CD14-positive monocyte (primary cell): ENCODE measurements around a stretch of chr11.

DNA sequence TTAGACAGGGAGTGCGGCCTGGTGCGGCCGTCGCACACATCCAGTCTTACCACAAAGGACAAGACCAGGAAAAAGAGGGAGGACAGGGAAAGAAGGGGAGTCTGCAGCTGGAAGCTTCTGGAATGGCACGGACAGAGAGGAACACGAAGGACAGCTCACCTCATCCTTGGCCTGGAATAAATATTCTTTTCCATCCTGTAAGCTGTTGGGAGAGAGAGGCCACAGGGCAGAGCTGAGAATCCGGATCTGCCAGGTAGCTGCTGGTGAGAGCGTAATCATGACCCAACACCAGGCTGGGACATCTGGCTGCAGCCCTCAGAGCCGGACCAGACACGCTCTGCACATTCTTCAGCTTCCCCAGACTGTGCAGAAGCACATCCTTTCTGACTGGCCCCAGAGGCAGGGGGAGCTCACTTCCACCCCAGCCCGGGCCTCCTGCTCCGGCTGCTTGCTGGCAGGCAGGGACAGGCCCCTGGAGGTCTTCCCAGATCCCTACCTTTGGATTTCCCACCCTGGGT lies 8.6 kb upstream of the RBM4B start:
- CAGE, long polyA plus RNA: no peak

DNA sequence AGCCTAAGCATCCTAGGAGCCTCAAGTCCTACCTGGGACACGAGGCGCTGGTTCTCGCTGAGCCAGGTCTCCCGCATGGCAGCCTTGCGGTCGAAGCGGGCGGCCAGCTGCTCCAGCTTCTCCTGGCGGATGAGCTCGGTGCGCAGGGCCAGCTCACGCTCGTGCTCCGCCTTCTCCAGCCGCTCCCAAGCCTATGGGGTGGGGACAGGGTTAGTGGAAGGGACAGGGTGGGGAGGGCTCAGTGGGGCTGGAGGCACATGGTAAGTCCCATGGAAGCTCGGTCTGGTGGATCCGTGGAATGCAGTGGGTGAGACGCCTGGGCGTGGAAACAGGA lies 20.9 kb downstream of the SPTBN2 start:
- CAGE, long polyA plus RNA: no peak

GRCh38 chr11:66749042-66749703 lies 4.6 kb downstream of the C11orf80 start:
- CAGE, long polyA plus RNA: no peak

GRCh38 chr11:66844015-66844554 lies 844 bp downstream of the RCE1 start:
- CAGE, long polyA plus RNA: no peak

DNA sequence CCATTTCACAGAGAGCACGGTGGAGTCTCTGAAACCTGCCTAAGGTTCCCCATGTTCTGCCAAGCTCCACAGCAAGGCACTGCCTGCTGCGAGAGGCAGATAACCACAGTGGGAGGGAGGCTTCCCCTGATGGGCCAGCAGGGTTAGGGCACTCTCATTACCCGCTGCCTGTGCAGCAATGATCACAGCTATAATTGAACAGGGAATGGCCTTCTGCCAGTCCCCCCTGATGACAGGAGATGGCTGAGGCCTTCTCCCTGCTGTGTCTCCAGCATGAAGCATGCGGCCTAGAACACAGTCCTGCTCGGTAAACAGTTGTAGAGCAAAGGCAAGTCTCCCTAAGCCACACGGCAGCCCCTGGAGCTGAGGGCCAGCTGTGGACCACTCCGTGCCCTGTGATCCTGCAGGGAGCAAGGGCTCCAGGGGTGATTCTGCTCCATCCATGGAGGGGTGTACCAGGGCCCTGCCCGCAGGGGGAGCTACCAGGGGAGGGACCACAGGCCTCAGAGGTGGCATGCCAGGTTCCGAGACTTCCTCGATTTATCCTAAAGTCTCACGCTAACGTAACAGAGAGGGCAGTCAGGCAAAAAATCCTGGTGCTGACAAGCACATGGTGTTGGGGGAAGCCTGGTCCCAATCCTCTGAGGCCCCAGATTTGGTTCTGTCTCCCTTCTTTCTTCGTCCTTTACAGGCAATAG lies 42.8 kb downstream of the PC start:
- CAGE, long polyA plus RNA: no peak

DNA sequence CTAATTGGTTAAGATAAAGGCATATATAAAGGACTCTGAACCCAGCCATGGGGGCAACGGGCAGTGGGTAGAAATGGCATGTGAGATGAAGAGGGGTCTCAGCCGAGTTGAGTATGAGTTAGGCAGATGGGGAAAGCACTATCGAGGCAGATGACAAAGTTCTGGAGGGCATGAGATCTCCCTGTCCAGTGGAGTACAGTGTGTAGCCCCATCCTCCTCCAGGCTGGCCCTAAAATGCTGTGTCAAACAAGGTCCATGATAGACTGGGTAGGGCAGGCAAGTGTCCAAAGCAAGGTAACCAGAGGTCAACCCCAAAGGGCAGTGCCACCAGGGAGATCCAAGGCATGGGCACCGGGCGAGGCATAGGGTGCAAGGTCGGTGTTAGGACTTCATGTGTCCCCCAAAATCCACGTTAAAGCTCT lies 18.9 kb upstream of the SYT12 start:
- CAGE, long polyA plus RNA: no peak

- CAGE, long polyA plus RNA: no peak
Observed at GRCh38 chr11:67022306-67022549, 706 bp upstream of the SYT12 start.

DNA sequence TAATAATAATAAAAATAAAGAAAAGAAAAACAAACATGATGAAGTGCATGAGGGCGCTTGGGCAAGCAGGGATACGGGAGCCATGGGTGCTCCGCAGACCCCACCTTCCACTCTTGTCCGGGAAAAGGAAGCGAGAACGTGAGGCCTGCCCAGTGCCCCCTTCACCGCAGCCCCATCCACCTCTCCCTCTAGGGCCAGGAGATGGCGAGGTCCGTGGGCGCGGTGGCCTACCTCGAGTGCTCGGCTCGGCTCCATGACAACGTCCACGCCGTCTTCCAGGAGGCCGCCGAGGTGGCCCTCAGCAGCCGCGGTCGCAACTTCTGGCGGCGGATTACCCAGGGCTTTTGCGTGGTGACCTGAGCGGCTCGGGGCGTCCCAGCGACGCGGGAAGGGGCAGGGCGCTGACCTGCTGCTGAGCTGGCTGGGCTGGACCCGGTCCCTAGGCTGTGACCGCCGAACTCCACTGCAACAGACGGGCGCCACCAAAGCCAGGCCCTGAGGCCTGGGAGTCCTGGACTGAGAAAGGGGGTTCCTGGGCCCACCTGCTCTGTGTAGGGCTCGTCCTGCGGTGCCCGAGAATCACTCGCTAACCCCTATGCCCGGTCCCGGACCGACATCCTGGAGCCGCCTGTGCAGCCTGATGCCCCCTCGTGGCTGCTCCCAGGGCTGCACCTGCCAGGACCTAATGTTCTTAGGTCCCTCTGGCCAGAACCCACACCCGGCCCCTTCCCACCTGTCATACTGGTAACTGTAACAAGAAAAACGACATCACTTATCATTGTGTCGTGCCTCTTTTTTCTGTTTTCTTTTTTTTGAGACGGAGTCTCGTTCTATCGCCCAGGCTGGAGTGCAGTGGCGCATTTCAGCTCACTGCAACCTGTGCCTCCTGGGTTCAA lies 14.8 kb downstream of the RHOD start:
- CAGE, long polyA plus RNA: no peak

DNA sequence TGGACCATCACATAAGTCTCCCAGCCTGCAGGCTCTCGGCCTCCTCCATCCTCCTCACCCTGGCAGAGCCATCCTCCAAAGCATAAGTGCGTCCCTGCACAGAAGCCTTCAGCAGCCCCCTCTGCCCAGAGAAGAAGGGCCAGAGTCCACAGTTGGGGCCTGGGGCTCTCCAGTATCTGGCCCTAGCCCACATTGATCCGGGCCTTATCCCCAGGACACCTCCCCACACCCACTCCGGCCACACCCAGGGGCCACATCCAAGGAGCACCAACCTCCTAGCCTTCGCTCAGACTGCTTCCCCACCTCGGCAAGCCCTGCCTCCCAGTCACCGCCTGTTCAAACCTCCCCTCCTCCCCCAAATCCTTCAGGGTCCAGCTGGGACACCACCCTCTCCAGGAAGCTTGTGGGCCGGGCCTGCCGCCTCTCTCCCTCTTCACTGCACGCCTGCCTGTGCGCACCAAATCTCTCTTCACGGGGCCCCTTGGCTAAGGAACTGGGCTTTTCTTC lies 20.6 kb downstream of the RHOD start:
- CAGE, long polyA plus RNA: no peak

DNA sequence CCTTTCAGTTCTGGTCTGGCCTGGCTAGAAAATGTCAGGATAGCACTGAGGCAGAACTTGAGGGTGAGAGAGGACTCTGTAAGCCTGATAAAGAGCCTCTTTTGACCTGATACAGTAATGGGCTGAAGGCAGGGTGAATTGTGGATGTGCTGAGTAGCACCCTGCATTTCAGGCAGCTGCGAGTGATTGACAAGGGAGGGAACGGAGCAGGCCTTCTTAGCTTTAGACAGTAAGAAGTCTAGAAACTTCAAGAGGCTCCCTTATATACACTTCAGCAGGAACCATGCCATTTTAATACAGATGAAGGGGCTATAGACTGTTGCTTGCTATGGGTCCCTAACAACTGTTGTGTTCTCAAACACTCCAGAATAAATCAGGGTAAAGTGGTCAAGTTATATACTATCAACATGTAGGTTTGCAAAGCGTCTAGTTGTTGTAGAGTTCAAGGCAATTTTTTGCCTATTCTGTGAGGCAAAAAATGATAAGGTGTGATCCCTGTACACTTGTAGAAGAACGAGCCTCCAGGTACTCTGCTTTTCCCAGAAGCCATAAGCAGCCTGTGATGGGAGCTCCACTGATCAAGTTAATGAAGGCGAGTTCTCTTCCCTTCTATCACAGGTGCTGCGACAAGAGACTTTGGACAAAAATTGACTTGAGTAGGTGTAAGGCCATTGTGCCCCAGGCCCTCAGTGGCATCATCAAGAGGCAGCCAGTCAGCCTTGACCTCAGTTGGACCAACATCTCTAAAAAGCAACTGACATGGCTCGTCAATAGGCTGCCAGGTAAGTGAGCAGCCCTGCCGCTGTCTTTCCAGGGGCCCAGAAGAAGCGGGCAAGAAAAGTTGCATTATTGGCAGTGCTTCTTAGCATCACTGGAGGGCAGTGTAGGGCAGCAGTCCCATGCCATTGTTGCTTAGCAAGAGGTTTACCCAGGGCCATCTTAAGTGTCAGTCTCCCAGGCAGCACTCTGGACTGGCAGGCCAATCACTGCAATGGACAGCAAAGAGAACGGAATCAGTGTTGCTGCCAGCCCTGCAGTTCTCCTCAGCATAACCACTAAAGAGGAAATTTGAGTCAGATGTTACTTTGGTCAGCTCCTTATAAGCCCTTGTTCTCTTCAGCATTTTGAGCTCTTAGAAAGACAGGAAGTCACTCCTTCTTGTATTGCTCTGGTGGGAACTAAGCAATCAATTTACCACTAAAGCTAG lies 13.8 kb upstream of the GRK2 start:
- CAGE, long polyA plus RNA: no peak

GRCh38 chr11:67261444-67262365 lies 4.6 kb upstream of the GRK2 start:
- CAGE, long polyA plus RNA: no peak

- CAGE, long polyA plus RNA: no peak
Observed at GRCh38 chr11:67280495-67280930, 8.6 kb upstream of the ANKRD13D start.

DNA sequence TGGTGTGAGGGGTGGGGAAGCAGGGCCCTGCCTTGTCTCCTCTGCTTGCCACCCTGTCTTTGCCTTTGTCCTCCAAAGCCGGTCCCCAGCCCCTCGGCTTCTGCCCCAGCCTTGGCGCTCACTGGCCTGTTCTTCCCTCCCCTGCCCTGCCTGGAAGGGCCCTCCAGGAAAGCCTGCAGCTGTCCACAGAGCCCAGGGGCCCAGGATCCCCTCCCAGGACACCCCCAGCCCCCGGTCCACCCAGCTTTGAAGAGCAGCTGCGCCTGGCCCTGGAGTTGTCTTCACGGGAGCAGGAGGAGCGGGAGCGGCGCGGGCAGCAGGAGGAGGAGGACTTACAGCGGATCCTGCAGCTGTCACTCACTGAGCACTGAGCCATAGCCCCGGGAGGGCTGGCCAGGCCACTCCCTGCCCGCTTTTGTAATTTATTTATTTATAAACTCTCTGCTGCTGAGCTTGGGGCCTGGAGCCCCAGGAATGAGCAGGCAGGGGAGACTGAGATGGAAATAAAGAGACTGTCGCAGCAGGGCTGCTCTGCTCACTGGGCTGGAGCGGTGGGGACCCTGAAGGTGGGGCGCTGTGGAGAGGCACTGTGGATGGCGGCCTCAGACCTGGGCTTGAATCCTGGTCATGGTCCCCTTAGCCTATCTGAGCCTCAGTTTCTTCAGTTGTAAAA lies 1.2 kb upstream of the SSH3 start:
- CAGE, long polyA plus RNA: no peak

GRCh38 chr11:67304451-67305127 lies 1.3 kb downstream of the SSH3 start:
- CAGE, long polyA plus RNA: no peak

- CAGE, long polyA plus RNA: no peak
Observed at GRCh38 chr11:67311443-67312406, 8.4 kb downstream of the SSH3 start.

GRCh38 chr11:67316958-67317989 lies 13.9 kb downstream of the SSH3 start:
- CAGE, long polyA plus RNA: no peak

GRCh38 chr11:67349014-67349434 lies 4.3 kb downstream of the POLD4 start:
- CAGE, long polyA plus RNA: no peak

DNA sequence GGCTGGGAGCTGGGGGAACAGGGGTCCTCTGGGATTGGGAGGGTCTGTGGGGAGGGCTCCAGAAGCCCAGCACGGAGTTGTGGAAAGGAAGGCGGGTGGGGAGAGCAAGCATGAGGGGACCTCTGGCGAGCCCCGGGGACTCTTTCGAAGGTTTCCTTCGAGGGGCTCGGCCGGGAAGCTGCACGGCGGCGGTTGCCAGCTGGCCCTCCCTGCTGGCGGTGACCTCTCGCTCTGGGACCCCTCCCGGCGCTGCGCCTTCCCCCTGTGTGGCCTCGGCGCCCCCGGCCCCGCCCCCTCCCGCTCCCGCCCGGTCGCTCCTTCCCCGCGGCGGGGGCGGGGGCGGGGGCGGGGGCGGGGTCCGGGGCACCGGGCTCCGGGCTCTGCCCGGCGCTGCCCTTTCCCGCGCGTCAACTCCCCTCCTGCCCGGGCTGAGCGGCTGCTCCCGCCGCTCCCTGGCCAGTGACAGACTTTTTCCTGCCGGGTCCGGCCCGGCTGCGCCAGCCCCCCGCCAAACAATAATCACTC lies 1.0 kb downstream of the CLCF1 start:
- CAGE, long polyA plus RNA: no peak

DNA sequence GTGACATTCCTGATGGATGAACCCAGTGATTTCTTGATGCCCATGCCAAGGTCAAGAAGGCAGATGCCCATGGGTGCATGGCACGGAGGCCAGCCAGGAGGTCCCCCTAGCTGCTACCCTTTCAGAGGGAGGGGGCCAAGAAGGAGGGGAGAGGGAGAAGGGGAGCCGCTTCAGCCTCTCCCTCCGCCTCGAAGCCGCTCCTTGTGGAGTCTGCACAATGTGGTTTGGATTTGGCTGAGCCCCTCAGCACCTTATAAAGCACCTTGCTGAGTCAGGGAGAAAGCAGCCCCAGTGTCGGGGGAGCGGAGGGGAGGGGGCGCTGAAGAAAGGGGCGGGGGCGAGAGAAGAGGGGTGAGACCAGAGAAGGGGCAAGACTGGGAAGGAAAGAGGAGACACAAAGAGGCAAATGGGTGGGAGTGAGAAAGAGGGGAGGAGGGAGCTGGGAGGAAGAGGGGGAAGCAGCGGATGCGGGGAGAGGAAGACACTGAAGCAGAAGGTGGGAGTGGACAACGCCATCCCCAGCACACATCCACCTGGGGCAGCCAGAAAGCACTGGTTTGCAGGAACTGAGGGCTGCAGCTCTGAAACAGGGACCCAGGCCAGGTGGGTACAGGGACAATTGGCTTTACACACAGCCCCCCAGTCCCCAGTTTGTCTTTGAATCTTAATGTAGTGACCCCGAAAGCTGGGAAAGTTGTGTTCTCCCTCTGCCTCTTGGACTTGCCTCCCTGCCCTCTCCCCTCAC lies 2.3 kb upstream of the CLCF1 start:
- CAGE, long polyA plus RNA: no peak

DNA sequence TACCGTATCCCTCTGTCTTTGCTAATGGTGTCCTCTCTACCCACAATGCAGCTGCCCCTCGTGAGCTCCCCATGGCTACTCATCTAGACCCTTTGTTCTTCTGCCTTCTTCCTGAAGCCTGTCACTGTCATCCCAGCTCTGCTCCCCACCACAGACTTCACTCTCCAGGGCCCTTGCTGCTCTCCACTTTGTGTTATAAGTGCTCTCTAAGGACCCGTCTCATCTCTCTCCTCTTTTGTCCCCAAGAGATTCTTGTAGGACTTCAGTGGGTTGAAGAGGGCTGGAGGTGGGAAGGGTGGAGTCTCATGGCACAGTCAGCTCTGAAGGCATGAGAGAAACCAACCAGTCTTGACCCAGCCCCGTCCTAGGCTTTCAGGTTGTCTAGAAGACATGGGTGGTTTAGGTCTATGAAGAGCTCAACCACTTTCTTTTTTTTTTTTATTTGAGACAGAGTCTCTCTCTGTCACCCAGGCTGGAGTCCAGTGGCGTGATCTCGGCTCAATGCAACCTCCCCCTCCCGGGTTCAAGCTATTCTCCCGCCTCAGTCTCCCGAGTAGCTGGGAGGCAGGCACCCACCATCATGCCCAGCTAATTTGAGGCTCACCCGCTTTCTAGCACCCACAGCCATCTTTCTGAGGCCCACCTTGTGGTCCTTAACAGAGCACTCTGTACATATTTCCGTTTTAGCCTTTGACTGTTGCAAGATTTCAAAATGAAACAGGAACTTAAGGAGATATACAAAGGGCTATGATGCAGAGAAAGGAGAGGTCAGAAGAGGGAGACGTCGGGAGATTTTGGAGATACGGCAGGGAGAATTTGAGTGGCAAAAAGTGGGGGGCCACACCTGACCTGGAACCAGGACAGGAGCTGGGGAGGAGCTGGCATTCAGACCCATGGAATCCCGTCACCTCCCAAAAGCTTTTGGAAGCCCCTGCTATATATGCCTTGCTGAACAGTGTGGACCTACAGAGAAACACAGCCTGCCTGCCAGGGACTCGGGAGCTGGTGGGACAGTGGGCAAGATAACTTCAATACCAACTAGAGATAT lies 7.7 kb upstream of the CLCF1 start:
- CAGE, long polyA plus RNA: no peak